ENCODE measurements around a stretch of chr5.

DNA sequence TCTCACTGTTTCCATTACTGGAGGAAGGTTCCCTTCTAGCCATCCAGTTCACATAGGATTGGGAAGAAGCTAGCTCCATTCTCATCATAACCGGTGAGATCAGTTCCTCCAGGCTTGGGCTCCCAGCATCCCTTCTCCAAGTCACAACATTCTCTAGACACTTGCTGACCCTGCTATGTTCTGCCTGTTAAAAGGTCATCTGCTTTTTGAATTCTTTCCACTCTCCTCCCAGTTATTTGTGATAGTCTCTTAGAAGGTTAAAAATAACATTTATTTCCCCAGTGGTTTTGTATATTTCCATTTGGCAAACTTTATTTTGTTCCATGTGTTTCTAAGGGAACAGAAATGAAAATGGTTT is 269.5 kb downstream of the CWC27 start:
- PRO-cap = no peak
- RAMPAGE, long total RNA = no peak
- RRBS = no CpG with 5 or more reads among the region's 1 CpG

DNA sequence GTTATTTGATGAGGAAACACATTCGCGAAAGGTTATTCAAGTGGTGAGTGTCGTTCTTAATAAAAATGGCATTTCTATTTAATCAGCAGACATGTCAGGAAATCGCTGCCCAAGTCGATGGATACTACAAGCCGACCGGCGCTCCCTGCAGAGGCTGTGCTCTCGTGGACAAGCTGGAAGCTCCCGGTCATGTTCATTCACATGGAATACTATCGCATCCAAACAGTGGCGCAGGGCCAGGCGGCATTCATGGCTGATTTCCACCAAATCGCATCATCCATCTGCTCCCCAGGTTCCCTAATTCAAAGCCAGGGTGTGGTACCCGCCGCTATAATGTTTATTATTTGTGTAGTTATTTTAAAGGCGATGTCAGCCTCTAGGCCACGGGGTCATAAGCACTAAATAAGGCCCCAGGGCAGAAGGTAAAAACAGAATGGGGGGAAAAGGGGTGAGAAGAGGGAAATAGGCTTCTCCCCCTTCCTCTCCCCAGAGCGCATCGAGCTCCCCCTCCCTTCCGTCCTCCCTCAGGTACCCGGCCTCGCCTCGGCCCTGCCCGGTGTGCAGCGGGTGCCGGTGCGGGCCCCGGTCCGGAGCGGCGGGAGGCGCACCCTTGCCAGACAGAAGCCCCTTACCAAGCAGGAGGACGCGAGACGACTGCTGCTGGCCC is 491 bp downstream of the SGTB start:
- PRO-cap = no peak
- RAMPAGE, long total RNA = no peak
- RRBS = 1% methylated on average over 8 of the region's 36 CpGs

- PRO-cap = no peak
- RAMPAGE, long total RNA = no peak
- RRBS = 3% methylated on average over 4 of the region's 12 CpGs
Observed at GRCh38 chr5:65927538-65928339, 1.4 kb downstream of the ERBIN start.

DNA sequence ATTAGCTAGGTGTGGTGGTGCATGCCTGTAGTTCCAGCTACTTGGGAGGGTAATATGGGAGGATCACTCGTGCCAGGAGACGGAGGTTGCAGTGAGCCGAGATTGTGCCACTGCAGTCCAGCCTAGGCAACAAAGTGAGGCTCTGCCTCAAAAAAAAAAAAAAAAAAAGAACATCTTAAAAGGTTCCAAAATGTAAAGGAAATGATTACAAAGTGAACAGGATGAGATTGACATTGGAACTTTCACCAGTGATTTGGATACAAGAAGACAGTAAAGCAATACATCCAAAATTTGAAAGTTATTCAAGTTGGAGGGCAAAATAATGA is 59.9 kb upstream of the SREK1 start:
- PRO-cap = no peak
- RAMPAGE, long total RNA = no peak
- RRBS = no CpG with 5 or more reads among the region's 3 CpGs

GRCh38 chr5:66145051-66145461 is 956 bp downstream of the SREK1 start:
- PRO-cap = no peak
- RAMPAGE, long total RNA = no peak
- RRBS = no CpG with 5 or more reads among the region's 10 CpGs

DNA sequence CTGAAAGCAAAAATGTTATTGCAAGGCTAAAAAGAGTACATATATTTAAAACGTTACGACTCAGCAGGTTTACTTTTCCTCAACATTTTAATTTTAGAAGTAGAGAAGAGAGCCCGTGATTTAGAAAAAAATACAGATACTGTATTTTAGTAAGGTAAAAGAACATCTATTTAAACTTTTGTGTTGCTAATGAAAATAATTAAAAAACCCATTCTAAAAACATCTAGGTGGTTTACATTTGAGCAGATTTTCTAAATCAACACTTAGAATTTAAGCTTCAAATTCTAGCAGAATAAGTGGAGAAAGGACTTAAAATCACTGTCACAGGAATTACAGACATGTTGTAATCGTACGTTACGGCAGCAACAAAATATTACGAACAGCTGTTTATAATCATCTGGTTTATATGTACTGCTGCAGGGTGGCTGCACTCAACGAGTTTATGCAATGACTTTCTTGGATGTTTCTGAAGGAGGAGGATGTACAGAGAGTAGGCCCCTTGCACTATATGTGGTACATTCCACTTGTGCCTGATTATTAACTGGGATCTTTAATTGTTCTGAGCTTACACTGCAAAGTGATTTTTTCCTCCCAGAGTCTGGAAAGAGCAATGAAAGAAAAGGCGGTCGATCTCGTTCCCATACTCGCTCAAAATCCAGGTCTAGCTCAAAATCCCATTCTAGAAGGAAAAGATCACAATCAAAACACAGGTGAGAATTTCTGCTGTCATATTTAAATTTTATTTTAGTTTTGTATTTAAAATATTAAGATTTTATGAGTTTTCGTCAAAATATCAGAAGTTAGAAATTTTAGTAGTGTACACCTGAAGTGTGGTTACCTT is 20.3 kb downstream of the SREK1 start:
- PRO-cap = no peak
- RAMPAGE, long total RNA = no peak
- RRBS = no CpG with 5 or more reads among the region's 13 CpGs

DNA sequence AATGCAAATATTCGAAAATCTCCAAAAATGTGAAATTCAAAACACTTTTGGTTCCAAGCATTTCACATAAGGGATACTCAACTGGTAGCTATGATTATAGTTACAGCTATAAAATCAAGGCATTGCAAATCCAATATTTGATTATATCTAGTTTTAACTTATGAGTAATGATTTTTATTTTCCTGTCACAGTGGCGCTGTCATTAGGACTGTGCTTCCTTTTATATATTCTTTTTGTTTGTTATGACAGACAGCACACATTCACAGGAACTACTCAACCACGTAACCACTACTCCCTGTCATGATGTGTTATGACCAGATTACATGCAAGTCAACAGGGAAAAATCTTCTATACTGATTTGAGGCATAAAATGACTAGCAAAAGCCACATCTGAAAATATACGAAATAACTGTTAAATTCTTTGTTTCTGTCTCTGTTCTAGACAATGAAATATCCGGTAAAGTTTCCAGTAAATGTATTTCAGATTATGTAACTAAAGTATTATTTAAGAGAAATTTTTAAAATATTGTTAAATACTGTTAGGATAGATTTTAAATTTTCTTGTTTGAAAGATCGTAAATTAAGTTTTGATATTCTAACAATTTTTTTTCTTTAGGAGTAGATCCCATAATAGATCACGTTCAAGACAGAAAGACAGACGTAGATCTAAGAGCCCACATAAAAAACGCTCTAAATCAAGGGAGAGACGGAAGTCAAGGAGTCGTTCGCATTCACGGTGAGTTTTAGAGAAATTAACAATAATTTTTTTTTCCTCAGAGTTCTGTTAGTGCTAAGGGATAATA is 25.5 kb downstream of the SREK1 start:
- PRO-cap = no peak
- RAMPAGE, long total RNA = no peak
- RRBS = no CpG with 5 or more reads among the region's 13 CpGs

- PRO-cap = no peak
- RAMPAGE, long total RNA = no peak
- RRBS = no CpG with 5 or more reads among the region's 4 CpGs
Observed at GRCh38 chr5:66361060-66361598, 217.0 kb downstream of the SREK1 start.

GRCh38 chr5:66582441-66582948 is 13.7 kb upstream of the MAST4 start:
- PRO-cap = no peak
- RAMPAGE, long total RNA = no peak
- RRBS = no CpG with 5 or more reads among the region's 4 CpGs

DNA sequence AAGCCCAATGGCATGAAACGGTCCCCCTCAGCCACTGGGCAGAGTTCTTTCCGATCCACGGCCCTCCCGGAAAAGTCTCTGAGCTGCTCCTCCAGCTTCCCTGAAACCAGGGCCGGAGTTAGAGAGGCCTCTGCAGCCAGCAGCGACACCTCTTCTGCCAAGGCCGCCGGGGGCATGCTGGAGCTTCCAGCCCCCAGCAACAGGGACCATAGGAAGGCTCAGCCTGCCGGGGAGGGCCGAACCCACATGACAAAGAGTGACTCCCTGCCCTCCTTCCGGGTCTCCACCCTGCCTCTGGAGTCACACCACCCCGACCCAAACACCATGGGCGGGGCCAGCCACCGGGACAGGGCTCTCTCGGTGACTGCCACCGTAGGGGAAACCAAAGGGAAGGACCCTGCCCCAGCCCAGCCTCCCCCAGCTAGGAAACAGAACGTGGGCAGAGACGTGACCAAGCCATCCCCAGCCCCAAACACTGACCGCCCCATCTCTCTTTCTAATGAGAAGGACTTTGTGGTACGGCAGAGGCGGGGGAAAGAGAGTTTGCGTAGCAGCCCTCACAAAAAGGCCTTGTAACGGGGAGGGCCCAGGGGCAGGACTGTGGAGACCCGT is 30.0 kb downstream of the CD180 start:
- PRO-cap = no peak
- RAMPAGE, long total RNA = no peak
- RRBS = 24% methylated on average over 13 of the region's 24 CpGs

GRCh38 chr5:67235450-67236330 is 39.1 kb upstream of the CD180 start:
- PRO-cap = no peak
- RAMPAGE, long total RNA = no peak
- RRBS = no CpG with 5 or more reads among the region's 12 CpGs

DNA sequence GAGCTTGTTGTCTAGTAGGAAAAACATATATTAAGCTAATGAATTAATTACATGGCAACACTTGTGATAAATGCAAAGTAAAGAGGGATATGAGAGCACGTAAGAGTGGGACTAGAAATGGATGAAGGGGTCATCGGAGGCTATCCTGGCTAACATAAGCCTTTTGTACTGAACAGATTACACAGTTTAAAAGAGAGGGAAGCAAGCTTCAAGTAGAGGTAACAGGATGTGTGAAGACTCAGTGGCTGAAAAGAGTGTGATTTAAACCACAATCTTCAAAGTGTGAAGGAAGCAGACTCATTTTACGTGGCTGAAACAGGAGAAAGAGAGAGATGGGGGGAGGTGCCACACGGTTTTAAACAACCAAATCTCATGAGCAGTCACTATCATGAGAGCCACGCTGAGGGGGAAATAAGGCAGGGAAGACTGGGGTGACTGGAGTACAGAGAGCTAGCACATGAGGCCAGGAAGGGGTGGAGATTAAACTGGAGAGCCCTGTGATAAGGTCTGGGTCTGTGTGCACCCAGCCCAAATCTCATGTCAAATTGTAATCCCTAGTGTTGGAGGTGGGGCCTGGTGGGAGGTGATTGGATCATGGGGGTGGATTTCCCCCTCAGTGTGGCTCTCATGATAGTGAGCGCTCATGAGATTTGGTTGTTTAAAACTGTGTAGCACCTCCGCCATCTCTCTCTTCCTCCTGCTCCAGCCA is 318.4 kb upstream of the CD180 start:
- PRO-cap = no peak
- RAMPAGE, long total RNA = no peak
- RRBS = no CpG with 5 or more reads among the region's 7 CpGs

DNA sequence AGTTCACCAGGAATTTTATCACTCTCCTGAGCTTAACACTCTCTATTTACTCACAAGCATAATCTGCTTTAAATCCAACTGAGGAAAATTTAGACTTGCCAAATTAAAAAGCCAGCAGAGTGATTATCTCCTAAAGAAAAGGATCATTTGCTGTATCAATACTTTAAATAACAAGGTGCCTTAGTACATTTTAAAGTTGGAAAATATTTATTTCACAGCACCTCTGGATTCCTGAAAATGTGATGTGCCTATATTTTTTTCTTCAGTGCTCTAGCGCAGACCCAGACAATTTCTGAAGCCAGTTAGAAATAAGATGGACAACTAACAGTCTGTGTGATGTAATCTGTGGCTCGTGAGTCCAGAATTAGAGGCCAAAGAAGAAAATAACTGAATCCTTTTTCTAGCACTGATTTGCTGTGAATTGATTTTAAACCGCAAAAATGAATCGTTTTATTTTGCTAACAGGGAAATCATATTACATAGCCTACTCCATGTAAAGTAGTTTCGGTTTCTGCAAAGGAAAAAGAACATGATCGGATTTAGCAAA is 445.8 kb upstream of the CD180 start:
- PRO-cap = no peak
- RAMPAGE, long total RNA = no peak
- RRBS = no CpG with 5 or more reads among the region's 6 CpGs

- PRO-cap = no peak
- RAMPAGE, long total RNA = no peak
Observed at GRCh38 chr5:67680222-67680475, 483.6 kb upstream of the CD180 start.

- PRO-cap = no peak
- RAMPAGE, long total RNA = no peak
- RRBS = no CpG with 5 or more reads among the region's 4 CpGs
Observed at GRCh38 chr5:68135057-68135358, 80.5 kb upstream of the PIK3R1 start.

GRCh38 chr5:68169964-68170408 is 45.6 kb upstream of the PIK3R1 start:
- PRO-cap = no peak
- RAMPAGE, long total RNA = no peak
- RRBS = no CpG with 5 or more reads among the region's 1 CpG

GRCh38 chr5:68242773-68243284 is 27.3 kb downstream of the PIK3R1 start:
- PRO-cap = no peak
- RAMPAGE, long total RNA = no peak
- RRBS = no CpG with 5 or more reads among the region's 5 CpGs

GRCh38 chr5:68319280-68319980 is 103.9 kb downstream of the PIK3R1 start:
- PRO-cap = no peak
- RAMPAGE, long total RNA = no peak
- RRBS = no CpG with 5 or more reads among the region's 5 CpGs

GRCh38 chr5:68342766-68343248 is 127.3 kb downstream of the PIK3R1 start:
- PRO-cap = no peak
- RAMPAGE, long total RNA = no peak
- RRBS = no CpG with 5 or more reads among the region's 1 CpG

GRCh38 chr5:68343342-68343960 is 127.9 kb downstream of the PIK3R1 start:
- PRO-cap = no peak
- RAMPAGE, long total RNA = no peak
- RRBS = no CpG with 5 or more reads among the region's 6 CpGs

Measured in lung (tissue), 4 donors.